Measurements from ENCODE around the genes KLLN, LIPF, LIPA and IFIT5.

DNA sequence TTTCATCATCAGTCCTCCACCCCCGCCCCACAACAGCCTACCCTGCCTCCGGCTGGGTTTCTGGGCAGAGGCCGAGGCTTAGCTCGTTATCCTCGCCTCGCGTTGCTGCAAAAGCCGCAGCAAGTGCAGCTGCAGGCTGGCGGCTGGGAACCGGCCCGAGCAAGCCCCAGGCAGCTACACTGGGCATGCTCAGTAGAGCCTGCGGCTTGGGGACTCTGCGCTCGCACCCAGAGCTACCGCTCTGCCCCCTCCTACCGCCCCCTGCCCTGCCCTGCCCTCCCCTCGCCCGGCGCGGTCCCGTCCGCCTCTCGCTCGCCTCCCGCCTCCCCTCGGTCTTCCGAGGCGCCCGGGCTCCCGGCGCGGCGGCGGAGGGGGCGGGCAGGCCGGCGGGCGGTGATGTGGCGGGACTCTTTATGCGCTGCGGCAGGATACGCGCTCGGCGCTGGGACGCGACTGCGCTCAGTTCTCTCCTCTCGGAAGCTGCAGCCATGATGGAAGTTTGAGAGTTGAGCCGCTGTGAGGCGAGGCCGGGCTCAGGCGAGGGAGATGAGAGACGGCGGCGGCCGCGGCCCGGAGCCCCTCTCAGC lies at the start of gene KLLN:
KLLN (minus strand) TSS at position 371 of the 587 bp plus-strand sequence.
- PRO-cap, result bidirectional peak, plus-strand start at position 195 of the sequence, minus-strand start at position 125 of the sequence; bidirectional peak, plus-strand start at position 536 of the sequence, minus-strand start at position 326 of the sequence
CAGE:
- cytosol, long polyA minus RNA, result start-site peak on the plus strand centred at position 479 of the sequence, 39 bp wide, 372 reads
- cytosol, long polyA plus RNA, result start-site peak on the plus strand centred at position 466 of the sequence, 376 bp wide, 511 and 906 reads in 2 replicates
- long polyA plus RNA, result start-site peak on the plus strand centred at position 475 of the sequence, 46 bp wide, 850 and 719 reads in 2 replicates
- nucleus, long polyA minus RNA, result start-site peak on the plus strand centred at position 501 of the sequence, 72 bp wide, 2,122 reads
- nucleus, long polyA plus RNA, result start-site peak on the plus strand centred at position 475 of the sequence, 47 bp wide, 603 and 503 reads in 2 replicates

GRCh38 chr10:87878786-87879381 lies 15.5 kb downstream of the PTEN start:
- PRO-cap, result no peak
CAGE:
- cytosol, long polyA minus RNA, result no peak
- cytosol, long polyA plus RNA, result no peak
- long polyA plus RNA, result no peak
- nucleus, long polyA minus RNA, result no peak
- nucleus, long polyA plus RNA, result no peak

- PRO-cap, result no peak
CAGE:
- cytosol, long polyA minus RNA, result no peak
- cytosol, long polyA plus RNA, result no peak
- long polyA plus RNA, result no peak
- nucleus, long polyA minus RNA, result no peak
- nucleus, long polyA plus RNA, result no peak
Measured at GRCh38 chr10:87951903-87952793, 88.7 kb downstream of the PTEN start.

- PRO-cap, result no peak
CAGE:
- cytosol, long polyA minus RNA, result no peak
- cytosol, long polyA plus RNA, result no peak
- long polyA plus RNA, result no peak
- nucleus, long polyA minus RNA, result no peak
- nucleus, long polyA plus RNA, result no peak
Measured at GRCh38 chr10:88057881-88058229, 194.4 kb downstream of the PTEN start.

GRCh38 chr10:88062477-88062765 lies 199.0 kb downstream of the PTEN start:
- PRO-cap, result no peak
CAGE:
- cytosol, long polyA minus RNA, result no peak
- cytosol, long polyA plus RNA, result no peak
- long polyA plus RNA, result no peak
- nucleus, long polyA minus RNA, result no peak
- nucleus, long polyA plus RNA, result no peak

- PRO-cap, result no peak
CAGE:
- cytosol, long polyA minus RNA, result no peak
- cytosol, long polyA plus RNA, result no peak
- long polyA plus RNA, result no peak
- nucleus, long polyA minus RNA, result no peak
- nucleus, long polyA plus RNA, result no peak
Measured at GRCh38 chr10:88062766-88063393, 199.5 kb downstream of the PTEN start.

DNA sequence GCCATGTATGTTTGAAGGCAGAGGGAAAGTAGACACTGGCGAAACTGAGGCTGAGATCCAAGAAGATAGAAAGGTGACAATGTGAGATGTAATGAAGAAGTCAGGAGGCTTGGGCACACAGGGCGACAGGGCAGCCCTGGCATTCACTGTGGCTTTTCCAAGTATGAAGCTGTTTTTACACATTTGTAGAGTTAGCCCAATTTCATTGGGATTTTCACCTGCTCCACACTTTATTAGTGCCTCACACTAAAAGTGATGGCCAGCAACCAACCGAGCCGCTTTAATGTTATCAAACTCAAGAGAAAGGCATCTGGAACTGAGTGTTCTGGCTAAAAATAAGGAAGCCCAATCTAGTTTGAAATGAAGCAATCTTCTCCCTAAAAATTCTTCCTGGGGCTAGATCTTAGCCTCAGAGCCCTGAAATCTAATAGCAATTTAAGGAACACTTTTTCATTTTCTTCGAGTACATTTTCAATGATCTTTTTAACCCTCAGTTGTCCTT lies 108.1 kb downstream of the RNLS start:
- PRO-cap, result no peak
CAGE:
- cytosol, long polyA minus RNA, result no peak
- cytosol, long polyA plus RNA, result no peak
- long polyA plus RNA, result no peak
- nucleus, long polyA minus RNA, result no peak
- nucleus, long polyA plus RNA, result no peak

GRCh38 chr10:88664168-88664672 lies at the start of gene LIPF:
TSS of gene LIPF (plus strand) at chr10:88664442.
- PRO-cap, result no peak
CAGE:
- cytosol, long polyA minus RNA, result no peak
- cytosol, long polyA plus RNA, result no peak
- long polyA plus RNA, result no peak
- nucleus, long polyA minus RNA, result no peak
- nucleus, long polyA plus RNA, result no peak

DNA sequence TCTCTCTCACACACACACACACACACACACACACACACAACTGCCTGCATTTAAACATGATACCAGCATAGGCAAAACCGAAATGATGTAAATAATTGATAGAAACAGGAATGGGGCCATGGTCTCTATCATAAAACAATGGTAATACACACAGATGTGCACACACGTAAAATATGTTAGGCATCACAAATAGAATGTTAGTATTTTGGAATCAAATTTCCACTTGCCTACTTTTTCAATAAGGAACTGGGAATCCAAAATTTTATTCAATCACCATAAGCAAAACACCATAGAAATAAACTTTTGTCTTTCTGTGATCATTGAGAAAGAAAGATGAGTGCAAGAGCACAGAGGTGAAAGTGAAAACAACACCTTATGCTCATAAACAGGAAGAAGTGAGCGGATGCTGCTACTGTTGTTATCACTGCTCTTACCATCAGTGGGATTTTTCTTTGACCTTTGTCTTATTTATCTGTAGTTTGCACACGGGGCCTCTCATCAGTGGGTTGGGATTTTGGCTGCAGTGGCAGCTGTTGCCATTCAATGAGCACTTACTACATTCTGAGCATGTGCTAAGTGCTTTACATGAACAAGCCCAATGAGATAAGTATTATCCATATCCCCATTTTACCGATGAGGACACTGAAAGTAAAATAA lies 22.6 kb downstream of the LIPM start:
- PRO-cap, result no peak
CAGE:
- cytosol, long polyA minus RNA, result no peak
- cytosol, long polyA plus RNA, result no peak
- long polyA plus RNA, result no peak
- nucleus, long polyA minus RNA, result no peak
- nucleus, long polyA plus RNA, result no peak

- PRO-cap, result no peak
CAGE:
- cytosol, long polyA minus RNA, result no peak
- cytosol, long polyA plus RNA, result no peak
- long polyA plus RNA, result no peak
- nucleus, long polyA minus RNA, result no peak
- nucleus, long polyA plus RNA, result no peak
Measured at GRCh38 chr10:88841307-88841653, 10.4 kb downstream of the ANKRD22 start.

GRCh38 chr10:88883329-88883902 lies 3.4 kb downstream of the STAMBPL1 start:
- PRO-cap, result no peak
CAGE:
- cytosol, long polyA minus RNA, result no peak
- cytosol, long polyA plus RNA, result no peak
- long polyA plus RNA, result no peak
- nucleus, long polyA minus RNA, result no peak
- nucleus, long polyA plus RNA, result no peak

- PRO-cap, result no peak
CAGE:
- cytosol, long polyA minus RNA, result no peak
- cytosol, long polyA plus RNA, result no peak
- long polyA plus RNA, result no peak
- nucleus, long polyA minus RNA, result no peak
- nucleus, long polyA plus RNA, result no peak
Measured at GRCh38 chr10:88974612-88975723, 15.6 kb upstream of the FAS start.

- PRO-cap, result bidirectional peak, plus-strand start at chr10:89225037, minus-strand start at chr10:89224862
CAGE:
- cytosol, long polyA minus RNA, result start-site peak on the minus strand at chr10:89225184-89225264, 52 reads
- cytosol, long polyA plus RNA, result no peak
- long polyA plus RNA, result no peak
- nucleus, long polyA minus RNA, result no peak
- nucleus, long polyA plus RNA, result no peak
Measured at GRCh38 chr10:89224566-89225545, 17.7 kb upstream of the CH25H start.

DNA sequence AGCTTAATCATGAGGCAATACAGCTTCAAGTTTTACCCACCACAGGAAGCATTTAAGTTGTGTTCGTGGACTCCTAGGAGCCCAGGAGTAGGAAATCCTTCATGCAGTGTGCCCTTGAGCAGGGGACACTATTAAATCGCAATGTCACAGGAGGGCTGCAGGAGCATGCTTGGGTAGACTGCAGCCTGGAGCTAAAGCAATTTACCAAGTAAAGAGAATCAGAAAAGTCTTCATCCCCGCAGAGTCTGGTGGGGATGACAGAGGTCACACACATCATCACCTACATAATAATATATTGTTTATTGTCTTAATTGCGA lies 10.9 kb downstream of the LIPA start:
- PRO-cap, result no peak
CAGE:
- cytosol, long polyA minus RNA, result no peak
- cytosol, long polyA plus RNA, result no peak
- long polyA plus RNA, result no peak
- nucleus, long polyA minus RNA, result no peak
- nucleus, long polyA plus RNA, result no peak

- PRO-cap, result bidirectional peak, plus-strand start at chr10:89251990, minus-strand start at chr10:89251775
CAGE:
- cytosol, long polyA minus RNA, result start-site peak on the minus strand at chr10:89251828-89251861, 105 reads
- cytosol, long polyA plus RNA, result start-site peak on the minus strand at chr10:89251801-89251837, 71 and 131 reads in 2 replicates
- long polyA plus RNA, result start-site peak on the minus strand at chr10:89251775-89251837, 327 and 244 reads in 2 replicates
- nucleus, long polyA minus RNA, result start-site peak on the minus strand at chr10:89251775-89251887, 83 reads
- nucleus, long polyA plus RNA, result no peak
Measured at GRCh38 chr10:89251669-89252265, at the start of gene LIPA. TSS of gene LIPA (minus strand) at chr10:89251775.

DNA sequence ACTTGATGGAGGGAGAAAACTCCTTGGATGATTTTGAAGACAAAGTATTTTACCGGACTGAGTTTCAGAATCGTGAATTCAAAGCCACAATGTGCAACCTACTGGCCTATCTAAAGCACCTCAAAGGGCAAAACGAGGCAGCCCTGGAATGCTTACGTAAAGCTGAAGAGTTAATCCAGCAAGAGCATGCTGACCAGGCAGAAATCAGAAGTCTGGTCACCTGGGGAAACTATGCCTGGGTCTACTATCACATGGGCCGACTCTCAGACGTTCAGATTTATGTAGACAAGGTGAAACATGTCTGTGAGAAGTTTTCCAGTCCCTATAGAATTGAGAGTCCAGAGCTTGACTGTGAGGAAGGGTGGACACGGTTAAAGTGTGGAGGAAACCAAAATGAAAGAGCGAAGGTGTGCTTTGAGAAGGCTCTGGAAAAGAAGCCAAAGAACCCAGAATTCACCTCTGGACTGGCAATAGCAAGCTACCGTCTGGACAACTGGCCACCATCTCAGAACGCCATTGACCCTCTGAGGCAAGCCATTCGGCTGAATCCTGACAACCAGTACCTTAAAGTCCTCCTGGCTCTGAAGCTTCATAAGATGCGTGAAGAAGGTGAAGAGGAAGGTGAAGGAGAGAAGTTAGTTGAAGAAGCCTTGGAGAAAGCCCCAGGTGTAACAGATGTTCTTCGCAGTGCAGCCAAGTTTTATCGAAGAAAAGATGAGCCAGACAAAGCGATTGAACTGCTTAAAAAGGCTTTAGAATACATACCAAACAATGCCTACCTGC lies 4.4 kb downstream of the IFIT2 start:
- PRO-cap, result no peak
CAGE:
- cytosol, long polyA minus RNA, result no peak
- cytosol, long polyA plus RNA, result no peak
- long polyA plus RNA, result no peak
- nucleus, long polyA minus RNA, result no peak
- nucleus, long polyA plus RNA, result no peak

DNA sequence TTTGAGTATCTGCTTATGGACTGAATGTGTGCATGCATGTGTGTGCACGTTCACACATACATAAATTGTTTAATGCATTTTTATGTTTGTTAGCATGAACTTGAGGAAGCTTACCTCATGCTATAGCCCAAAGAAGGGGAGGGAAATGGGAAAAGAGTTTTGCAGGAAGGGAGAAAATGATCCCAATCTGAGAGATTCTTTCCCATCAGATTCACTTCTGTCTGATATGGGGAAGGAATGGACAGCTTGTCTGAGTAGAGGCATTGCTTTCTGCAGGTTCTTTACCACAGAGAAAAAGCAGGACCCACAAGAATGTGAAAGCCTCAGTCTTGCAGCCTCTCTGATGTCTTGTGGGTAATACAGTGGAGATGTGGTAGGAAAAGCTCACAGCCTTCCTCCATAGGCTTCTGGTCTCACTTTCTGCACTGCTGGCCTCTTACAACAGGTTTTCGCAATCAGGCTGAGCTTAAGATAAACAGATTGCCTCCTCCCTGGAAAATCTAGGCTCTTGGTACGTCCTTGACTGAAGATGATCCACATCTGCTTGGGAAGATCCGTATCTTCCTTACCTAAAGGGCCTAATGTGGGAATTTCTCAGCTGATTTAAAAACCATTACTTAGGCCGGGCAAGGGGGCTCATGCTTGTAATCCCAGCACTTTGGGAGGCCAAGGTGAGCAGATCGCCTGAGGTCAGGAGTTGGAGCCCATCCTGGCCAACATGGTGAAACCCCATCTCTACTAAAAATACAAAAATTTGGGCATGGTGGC lies 592 bp downstream of the IFIT1 start:
- PRO-cap, result no peak
CAGE:
- cytosol, long polyA minus RNA, result no peak
- cytosol, long polyA plus RNA, result no peak
- long polyA plus RNA, result no peak
- nucleus, long polyA minus RNA, result no peak
- nucleus, long polyA plus RNA, result no peak

DNA sequence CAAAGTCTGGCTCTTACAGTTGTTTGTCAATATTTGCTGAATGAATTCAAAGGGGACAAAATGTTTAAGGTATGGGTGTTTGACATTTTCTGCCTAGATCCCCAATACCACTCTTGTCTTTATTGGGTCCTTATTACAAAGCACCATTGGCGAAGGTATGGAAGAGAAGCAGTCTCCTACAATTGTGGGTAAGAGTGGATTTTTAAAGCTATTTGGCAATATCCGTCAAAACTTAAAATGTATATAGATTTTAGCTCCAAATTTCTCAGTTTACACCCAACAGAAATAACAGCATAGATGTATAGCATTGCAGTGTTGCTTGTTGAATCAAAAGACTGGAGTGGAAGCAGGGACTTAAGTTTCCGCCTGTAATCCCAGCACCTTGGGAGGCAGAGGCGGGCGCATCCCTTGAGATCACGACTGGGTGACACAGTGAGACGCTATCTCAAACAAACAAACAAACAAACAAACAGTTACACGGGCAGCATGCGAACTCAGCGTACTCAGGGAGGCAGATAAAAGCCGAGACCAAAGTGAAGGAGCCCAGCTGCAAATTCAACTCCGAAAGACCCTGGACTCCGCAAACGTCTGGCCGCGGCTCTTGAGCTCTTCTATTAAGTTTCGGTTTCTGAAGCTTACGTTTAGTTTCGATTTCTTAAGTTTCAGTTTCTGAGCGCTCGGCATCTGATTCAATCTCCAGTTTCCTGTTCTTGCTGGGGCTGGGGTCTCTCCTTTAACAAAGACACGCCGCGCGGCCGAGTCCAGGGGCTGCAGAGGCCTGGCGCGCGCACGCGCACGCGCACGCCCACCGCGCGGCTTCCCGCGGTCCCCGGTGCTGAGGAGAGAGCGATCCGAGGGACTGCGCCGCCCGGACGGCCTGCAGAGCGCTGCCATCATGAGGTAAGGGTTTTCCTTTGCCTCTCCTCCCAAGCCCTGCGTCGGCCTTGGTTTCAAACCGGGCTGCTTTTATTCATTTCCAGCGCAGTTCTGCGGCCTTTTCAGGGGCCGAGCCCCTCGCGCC lies at the start of gene IFIT5:
IFIT5 (plus strand) TSS at position 665 of the 1,021 bp plus-strand sequence.
- PRO-cap, result bidirectional peak, plus-strand start at position 665 of the sequence, minus-strand start at position 616 of the sequence; bidirectional peak, plus-strand start at position 844 of the sequence, minus-strand start at position 809 of the sequence
CAGE:
- cytosol, long polyA minus RNA, result start-site peak on the plus strand centred at position 663 of the sequence, 50 bp wide, 10 reads; start-site peak on the plus strand centred at position 838 of the sequence, 12 bp wide, 9 reads
- cytosol, long polyA plus RNA, result no peak
- long polyA plus RNA, result start-site peak on the plus strand centred at position 860 of the sequence, 45 bp wide, 70 and 66 reads in 2 replicates
- nucleus, long polyA minus RNA, result start-site peak on the plus strand centred at position 841 of the sequence, 12 bp wide, 14 reads
- nucleus, long polyA plus RNA, result no peak

DNA sequence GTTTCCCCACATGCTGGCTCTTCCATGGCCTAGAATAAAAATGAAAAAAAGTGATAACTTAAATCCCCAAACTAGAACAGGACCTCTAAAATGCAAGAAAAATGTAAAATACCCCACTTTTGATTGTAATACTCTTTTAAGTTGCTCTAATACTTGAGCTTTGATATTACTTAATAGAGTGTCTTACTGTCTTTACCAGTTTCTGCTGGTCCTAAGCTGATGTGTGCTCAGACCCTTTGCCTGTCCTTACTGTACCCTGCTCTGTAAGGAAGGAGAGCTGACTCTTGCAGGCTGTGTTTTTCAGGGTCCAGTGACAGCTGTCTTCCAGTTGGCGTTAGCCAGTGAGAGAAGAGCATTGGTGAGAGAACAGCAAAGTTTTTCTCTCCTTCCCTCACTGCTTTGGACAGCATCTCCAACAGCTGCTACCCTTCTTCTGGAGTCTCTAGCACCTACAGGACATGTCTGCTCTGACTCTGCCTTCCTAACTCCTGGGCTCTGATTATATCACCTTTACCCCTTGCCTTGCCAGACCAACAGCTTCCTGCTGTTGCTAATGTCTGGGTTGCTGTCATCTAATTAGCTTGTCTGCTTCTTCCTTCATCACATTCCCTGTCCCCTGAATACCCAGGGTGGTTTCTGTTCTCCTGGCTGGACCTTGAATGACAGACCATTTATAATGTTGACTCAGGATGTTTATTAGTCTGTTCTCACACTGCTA lies 23.3 kb upstream of the PANK1 start:
- PRO-cap, result no peak
CAGE:
- cytosol, long polyA minus RNA, result no peak
- cytosol, long polyA plus RNA, result no peak
- long polyA plus RNA, result no peak
- nucleus, long polyA minus RNA, result no peak
- nucleus, long polyA plus RNA, result no peak

DNA sequence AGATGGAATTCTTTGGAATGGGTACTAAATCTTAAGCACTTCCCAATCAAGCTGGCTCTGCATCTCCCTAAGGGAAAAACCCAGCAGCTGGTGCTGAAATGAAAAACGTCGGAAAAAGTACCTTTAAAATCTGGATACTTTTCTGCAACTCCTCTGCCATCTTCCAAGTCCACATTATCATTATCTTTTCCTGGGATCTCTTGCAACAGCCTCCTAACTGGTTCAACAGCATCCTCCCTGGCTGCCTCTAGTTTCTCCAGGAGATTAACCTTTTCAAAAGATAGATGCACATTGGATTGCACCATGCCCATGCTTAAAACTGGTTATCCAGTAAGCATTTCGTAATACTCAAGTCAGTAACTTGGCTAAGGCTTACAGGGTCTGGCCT lies 2.0 kb upstream of the KIF20B start:
- PRO-cap, result no peak
CAGE:
- cytosol, long polyA minus RNA, result no peak
- cytosol, long polyA plus RNA, result no peak
- long polyA plus RNA, result no peak
- nucleus, long polyA minus RNA, result no peak
- nucleus, long polyA plus RNA, result no peak